ENCODE data around the gene PTGR3.

DNA sequence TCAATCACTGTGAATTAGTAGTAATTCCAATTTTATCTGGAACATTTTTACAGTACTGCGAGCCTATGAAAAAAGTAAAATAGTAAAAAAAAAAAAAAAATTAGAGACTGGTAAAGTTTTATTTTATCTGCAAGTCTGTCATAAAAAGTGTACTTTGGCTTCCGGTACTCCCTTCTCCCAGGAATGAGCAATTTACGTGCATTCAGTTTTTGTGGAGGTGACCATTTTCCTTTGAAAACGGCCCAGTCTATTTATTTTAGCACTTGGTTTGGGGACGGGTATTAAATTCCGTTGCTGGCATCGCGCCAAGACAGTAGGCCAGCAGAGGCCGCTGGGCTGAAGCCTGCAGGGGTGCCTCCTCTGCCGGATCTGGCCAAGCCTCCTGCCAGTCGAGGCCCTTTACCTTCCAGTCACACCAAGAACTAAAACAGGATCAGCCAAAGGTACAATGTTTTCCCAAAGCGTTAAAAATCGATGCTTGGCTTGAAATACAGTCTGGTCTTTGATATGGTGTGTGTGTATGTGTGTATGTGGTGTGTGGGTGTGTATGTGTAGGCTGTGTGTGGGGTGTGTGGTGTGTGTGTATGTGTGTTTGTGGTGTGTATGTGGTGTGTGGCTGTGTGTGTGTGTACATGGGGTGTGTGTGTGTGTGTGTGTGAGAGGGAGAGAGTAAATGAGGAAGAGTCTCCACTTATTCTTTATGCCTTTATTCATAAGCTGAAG is 175.9 kb downstream of the SOCS6 start:
- PRO-cap = no peak

GRCh38 chr18:70621705-70622163 is 332.9 kb downstream of the SOCS6 start:
- PRO-cap = no peak

- PRO-cap = no peak
Measured at GRCh38 chr18:70683255-70683604, 394.4 kb downstream of the SOCS6 start.

DNA sequence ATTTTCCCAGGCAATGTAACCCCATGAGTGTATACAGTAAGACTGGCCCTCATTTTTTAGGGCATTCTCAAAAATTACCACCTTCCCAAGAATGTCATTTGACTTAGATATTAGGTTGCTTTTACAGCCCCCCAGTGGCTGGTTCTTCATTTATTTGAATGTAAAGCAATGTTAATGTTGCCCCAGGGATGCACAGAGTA is 530.9 kb downstream of the CBLN2 start:
- PRO-cap = no peak

DNA sequence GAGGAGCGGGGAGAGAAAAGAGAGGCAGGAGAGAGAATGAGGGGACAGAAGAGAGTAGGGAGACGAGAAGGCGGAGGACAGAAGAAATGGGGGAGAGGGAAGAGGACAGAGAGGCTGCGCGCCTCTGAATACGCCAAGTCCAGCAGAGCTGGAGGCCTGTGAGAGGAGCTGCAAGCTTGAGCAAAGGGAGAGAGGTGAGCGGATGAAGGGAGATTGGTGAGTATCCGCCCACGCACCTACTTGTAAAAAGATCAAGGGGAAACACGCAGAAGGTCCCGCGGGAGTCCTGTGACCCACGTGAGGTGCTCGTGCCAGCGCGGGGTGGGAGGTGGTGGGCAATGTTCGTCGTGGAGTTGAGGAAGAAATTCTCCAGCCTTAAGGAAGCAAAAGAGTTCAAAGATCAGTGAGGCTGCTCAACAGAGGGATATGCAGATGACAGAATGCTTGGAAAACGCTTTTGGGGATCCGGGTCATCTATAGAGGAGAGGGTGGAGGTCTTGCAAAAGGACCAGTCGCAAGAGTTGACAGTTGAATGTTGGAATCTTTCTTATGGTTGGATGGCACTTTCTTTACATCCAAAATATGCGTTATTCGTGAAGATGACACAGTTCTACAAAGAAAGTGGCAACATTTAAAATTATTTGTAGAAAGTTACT is 2.1 kb upstream of the NETO1 start:
- PRO-cap = no peak

DNA sequence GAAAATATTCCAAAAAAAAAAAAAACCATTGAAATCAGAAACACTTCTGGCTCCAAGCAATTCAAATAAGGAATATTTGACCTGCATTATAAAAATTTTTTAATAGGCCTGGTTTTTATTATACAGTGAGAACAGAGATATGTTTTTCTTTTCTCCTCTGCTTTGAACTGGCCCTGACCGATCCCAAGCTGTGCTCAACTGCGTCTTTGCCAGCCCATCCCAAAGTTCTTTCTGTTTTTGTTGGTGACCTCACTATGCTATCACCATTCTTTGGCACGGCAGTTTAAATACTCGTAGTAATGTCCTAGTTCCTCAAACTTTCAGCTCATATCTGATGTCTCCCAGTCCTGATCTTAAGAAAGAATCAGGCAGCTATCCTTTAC is 42.2 kb upstream of the NETO1 start:
- PRO-cap = no peak

DNA sequence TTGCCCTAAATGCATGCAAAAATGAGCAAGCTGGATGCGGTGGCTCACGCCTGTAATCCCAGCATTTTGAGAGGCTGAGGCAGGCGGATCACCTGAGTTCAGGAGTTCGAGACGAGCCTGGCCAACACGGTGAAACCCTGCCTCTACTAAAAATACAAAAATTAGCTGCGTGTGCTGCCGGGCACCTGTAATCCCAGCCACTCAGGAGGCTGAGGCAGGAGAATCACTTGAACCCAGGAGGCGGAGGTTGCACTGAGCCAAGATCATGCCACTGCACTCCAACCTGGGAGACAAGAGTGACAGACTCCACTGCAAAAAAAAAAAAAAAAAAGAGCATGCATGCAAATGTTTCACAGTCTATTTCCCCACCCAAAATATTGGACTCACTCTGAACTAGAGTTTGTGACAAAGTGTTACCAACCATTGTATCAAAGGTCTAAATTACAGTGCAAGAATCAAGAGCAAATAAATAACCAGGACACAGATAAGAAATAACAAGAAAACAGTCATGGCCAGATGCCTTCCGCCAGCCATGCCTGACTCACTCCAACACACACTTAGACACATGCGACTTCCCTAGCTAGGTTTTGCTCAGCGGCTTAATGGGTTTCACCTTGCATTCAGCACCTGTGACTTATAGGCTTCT is 62.9 kb downstream of the CYB5A start:
- PRO-cap = no peak

DNA sequence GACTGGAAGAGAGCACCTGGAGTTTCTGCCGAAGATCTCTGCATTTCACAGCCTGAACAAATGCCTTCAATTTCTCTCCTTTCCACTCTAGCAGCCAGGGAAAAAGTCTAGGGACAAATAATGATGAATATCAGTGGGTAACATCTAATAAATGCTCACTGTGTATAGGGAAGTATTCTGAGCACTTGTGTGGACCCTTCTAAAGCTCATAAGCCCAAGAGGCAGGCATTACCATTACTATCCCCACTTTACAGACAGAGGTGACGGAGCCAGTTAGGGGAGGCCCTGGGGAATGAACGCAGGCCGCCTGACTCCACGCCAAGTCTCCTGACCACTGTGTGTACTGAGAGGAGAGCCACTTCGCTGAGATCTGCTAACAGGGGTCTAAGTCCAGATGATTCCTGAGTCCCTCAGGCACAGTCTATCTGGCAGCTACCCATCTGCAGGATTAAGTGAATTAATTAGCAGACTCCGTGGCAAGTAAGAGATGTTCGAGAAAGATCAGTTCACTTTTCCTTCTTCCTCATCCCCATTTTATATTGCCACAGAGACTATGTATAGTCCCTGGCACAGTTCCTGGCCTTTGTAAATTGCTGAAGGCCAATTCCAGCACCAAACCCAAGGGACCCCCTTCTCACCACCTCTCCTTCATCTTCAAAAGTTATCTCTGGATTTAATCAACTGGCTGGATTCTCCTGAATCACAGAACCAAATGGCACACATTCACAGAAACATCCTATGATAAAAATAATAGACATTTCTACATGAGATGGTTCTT is 13.7 kb downstream of the CYB5A start:
- PRO-cap = no peak

GRCh38 chr18:74282435-74283508 is 9.0 kb downstream of the CYB5A start:
- PRO-cap = no peak

DNA sequence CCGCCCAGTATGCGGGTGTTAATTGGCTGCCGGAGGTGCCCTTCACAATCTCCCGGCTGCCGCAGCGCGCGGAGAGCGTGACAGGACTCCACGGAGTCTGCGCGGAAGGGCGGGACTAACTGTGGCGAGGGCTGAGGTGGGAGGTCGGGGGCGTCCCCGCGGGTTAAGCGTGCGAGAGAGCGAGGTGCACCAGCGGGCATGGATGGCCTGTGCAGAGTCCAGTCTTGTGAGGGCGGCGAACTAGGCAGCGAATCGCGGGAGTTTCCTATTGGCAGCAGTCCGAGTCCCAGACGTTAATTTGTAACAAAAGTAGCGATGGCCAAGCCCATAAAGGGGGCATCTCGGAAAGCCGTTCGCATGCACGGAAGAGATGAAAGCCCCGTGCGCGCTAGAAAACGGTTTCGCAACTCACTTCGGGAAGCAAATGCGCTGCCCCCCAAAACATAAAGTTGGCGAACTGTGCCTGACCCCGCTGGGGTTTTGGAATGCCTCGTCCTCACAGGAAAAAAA is 399 bp upstream of the CYB5A start:
- PRO-cap = bidirectional peak, plus-strand start at position 141 of the sequence, minus-strand start outside the sequence

- PRO-cap = no peak
Measured at GRCh38 chr18:74456160-74456825, 815 bp downstream of the DIPK1C start.

GRCh38 chr18:74468753-74469228 is 11.7 kb upstream of the DIPK1C start:
- PRO-cap = no peak

DNA sequence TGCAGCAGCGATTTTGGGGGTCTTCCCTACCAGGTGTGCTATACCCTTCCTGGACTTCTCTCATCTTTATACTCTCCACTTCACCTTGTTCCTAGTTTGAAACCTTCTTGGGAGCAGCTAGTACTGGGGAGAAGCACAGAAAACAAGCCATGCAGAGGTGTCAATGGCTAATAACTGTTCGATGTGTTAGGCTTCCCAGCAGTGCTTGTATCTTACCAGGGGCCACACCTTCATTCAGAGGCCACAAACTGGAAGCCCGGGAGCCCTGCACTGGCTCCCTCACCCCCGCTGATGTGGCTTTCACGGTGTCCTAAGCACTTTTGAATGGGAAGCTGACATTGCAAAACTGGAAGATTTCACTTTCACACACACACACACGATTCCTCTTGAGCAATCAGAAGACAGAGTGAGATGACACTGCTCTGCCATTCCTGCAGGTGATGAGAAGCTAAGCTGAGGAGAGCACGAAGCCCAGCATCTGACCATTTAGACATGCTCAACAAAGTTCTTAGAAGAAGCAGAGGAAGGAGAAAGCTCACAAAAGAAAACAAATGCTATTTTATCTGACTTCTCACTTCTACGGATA is 8.7 kb upstream of the ZNF407 start:
- PRO-cap = no peak

DNA sequence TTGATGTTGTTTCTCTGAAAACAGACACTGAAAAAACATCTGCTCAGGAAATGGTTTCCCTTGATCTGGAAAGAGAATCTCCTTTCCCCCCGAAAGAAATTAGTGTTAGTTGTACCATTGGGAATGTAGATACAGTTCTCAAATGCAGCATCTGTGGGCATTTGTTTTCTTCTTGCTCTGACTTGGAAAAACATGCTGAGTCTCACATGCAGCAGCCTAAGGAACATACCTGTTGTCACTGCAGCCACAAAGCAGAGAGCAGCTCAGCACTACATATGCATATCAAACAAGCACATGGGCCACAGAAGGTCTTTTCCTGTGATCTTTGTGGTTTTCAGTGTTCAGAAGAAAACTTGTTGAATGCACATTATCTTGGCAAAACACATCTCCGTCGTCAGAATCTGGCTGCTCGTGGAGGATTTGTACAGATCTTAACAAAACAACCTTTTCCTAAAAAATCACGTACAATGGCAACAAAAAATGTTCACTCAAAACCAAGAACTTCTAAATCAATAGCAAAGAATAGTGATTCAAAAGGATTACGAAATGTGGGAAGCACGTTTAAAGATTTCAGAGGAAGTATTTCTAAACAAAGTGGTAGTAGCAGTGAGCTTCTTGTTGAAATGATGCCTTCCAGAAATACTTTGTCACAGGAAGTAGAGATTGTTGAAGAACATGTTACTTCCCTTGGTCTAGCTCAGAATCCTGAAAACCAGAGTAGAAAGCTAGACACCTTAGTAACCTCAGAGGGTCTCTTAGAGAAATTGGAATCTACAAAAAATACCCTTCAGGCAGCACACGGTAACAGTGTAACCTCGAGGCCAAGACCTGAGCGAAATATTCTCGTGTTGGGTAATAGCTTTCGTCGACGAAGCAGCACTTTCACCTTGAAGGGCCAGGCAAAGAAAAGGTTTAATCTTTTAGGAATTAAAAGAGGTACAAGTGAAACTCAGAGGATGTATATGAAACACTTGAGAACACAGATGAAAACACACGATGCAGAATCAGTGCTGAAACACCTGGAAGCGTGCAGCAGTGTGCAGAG is 34.1 kb downstream of the ZNF407 start:
- PRO-cap = no peak

- PRO-cap = no peak
Measured at GRCh38 chr18:74635039-74635414, 37.4 kb downstream of the ZNF407 start.

DNA sequence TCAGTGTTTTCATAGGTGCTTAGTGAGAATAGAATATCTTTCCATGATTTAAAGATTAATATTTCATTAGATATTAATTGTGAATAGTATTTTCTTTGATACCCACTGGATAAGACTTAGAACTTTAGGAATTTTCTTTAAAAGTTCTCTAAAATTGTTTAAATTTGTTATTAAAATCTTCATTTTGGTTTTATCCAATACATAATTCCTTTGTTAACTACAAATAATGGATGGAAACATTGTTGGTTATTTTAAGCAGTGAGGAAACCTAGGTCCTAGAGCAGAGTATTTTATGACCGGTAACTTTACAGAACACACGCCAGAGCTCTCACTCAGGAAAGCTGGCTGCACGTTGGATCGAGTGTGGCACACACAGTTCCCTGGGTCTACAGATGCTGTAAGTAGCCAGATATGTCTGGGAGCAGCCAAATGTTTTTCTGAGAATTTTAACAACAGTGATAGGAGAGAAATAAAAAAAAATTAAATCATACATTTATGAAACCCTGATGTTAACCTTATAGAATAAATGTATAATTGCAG is 264.4 kb downstream of the ZNF407 start:
- PRO-cap = no peak

DNA sequence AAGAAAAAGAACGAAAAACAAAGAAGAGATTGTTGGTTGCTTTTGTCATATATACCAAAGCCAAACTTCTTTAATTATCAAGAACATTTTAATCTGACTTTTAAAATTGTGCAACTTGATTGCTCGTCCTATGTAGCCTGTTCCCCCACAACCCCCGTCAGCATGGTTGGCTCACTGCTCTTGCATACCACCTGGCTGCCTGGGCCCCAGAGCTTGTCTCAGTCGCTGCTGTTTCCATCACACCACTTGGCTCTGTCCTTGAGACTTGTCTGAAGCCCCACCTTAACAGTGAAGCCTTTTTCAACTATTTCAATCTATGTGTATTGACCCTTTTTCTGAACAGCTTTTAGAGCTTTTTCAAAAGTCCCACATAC is 270.8 kb downstream of the ZNF407 start:
- PRO-cap = no peak

- PRO-cap = no peak
Measured at GRCh38 chr18:74951092-74951807, 257.7 kb downstream of the PTGR3 start.

GRCh38 chr18:75208798-75209892 is at the start of gene PTGR3:
PTGR3 (minus strand) TSS chr18:75209139.
- PRO-cap = bidirectional peak, plus-strand start at chr18:75209361, minus-strand start at chr18:75209132; bidirectional peak, plus-strand start at chr18:75209471, minus-strand start at chr18:75209394; bidirectional peak, plus-strand start at chr18:75209817, minus-strand start at chr18:75209756

- PRO-cap = no peak
Measured at GRCh38 chr18:75209893-75210227, 737 bp upstream of the TSHZ1 start.